AG04450 (cell line): ENCODE data around the genes EIF2A and P2RY13.

DNA sequence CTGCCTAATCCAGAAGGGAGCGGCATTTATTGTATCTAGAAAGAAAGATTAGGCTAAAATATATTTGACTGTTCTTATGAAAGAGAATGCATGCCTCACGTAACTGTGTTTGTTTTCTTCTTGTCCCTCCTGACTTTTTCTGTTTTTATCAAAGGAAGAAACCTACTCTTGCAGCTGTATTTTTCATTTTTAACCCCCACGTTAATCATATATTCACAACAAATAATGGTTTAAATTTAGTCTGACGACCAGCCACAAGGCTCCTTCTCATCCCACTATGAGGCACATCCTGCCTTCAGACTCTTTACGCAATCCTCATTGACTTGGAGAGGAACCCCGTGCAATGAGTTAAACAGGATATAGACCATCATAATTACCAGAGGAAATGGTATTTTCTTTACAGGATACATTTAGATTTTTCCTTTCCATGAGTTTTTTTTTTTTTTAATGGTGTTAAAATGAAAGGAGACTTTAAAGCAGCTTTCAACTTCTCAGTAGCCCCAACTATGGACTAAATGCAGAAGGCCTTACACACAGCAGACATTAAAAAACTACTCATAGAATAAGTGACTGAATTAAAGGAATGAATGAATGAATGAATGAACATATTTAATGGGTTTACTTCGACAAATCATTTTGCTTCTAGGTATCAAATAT, 68.5 kb downstream of the WWTR1 start:
- CAGE, long polyA plus RNA, result no peak
- RRBS, result no CpG with 5 or more reads among the region's 7 CpGs

GRCh38 chr3:149659178-149659588, 1.4 kb upstream of the WWTR1 start:
- CAGE, long polyA plus RNA, result no peak
- RRBS, result no CpG with 5 or more reads among the region's 13 CpGs

DNA sequence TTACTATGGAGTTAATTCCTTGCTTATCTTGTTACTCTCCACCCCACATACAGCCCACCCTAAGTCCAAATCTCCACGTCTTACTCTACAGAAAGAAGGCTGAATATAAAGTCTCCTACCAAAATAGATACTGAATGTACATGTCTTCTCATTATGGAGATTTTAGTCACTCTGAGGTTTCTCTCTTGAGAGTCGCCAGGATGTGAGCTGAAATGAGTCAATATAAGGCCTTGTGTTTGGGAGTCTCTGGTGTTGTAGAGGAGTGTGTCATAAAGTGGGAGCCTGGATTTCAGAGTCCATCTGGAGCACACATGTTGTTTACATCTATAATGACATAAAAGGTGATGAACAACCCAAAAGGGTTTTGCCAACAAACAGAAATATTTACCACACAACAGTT, 45.2 kb upstream of the WWTR1 start:
- CAGE, long polyA plus RNA, result no peak
- RRBS, result no CpG with 5 or more reads among the region's 2 CpGs

DNA sequence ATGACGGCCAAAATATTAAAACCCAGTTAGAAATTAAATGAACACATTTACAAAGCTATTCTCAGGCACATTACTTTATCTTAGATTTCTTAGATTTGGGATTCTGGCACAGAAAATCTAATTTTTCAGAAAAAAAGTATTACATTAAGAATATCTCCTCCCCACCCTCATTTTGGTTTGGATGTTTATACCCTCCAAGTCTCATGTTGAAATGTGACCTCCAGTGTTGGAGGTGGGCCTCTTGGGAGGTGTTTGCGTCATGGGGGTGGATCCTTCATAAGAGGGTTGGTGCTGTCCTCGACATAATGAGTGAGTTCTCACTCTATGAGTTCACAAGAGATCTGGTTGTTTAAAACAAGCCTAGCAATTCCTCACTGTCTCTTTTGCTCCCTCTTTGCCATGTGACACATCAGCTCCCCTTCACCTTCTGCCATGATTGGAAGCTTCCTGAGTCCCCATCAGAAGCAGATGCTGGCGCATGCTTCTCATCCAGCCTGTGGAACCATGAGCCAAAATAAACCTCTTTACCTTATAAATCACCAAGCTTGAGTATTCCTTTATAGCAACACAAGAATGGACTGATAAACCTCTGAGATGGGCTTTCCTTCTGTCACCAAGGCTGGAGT, 45.7 kb upstream of the WWTR1 start:
- CAGE, long polyA plus RNA, result no peak
- RRBS, result no CpG with 5 or more reads among the region's 4 CpGs

- CAGE, long polyA plus RNA, result no peak
- RRBS, result no CpG with 5 or more reads among the region's 4 CpGs
Measured at GRCh38 chr3:149816768-149817551, 3.9 kb downstream of the RNF13 start.

GRCh38 chr3:149968703-149969685, 1.7 kb downstream of the PFN2 start:
- CAGE, long polyA plus RNA, result no peak
- RRBS, result no CpG with 5 or more reads among the region's 16 CpGs

- CAGE, long polyA plus RNA, result no peak
- RRBS, result 2% methylated on average over 23 of the region's 69 CpGs
Measured at GRCh38 chr3:149969941-149970681, 584 bp downstream of the PFN2 start.

DNA sequence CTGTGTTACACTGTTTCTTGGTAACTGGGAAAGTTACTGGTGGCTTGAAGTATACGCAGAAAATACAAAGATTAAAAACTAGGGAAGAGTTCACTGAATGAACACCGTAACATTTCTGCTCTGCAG, 1.1 kb upstream of the PFN2 start:
- CAGE, long polyA plus RNA, result no peak
- RRBS, result no CpG with 5 or more reads among the region's 2 CpGs

DNA sequence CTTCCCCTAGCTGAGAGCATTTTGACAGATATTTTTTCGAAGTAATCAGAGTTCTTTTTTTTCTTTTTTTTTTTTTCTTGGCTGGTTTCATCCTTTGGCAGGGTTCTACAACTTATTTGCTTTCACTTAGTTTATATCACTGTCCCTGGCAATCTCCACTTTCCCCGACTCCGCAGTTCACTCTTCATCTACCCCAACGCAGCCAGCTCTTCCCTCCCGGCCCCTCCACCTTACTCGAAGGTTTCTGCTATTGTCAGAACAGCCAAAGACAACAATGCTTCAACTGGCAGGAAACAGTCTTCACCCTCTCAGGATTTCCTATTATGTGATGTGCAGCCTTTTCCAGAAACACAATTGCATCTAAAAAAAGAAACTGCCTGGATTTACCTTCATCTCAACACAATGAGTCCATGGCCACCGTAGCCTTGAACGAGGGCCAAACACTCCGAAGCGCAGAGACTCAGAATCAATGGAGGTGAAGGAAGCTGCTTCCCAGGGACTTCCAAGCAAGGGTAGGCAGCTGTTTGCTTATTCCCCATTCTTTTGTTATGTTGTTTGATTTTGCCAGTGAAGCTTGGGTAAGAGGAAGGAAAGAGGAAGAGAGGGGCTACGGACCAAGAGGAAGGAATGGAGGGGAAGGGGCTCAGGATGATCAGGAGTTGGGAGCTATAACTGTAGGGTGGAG, 182.1 kb upstream of the TSC22D2 start:
- CAGE, long polyA plus RNA, result no peak
- RRBS, result no CpG with 5 or more reads among the region's 11 CpGs

DNA sequence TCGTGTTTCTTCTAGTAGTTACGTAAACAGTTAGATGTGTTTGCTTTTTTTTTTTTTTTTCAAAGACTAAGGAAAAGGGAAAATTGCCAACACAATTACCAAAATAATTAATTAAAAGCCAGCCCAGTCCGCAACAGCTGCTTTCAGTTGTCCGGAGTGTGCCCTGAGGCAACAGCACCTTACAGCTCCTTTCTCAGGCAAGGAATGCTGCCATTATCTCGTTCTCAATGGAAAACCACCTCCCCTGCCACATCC, 129.2 kb upstream of the TSC22D2 start:
- CAGE, long polyA plus RNA, result no peak
- RRBS, result no CpG with 5 or more reads among the region's 5 CpGs

GRCh38 chr3:150330933-150331389, 77.1 kb upstream of the TSC22D2 start:
- CAGE, long polyA plus RNA, result no peak
- RRBS, result no CpG with 5 or more reads among the region's 2 CpGs

DNA sequence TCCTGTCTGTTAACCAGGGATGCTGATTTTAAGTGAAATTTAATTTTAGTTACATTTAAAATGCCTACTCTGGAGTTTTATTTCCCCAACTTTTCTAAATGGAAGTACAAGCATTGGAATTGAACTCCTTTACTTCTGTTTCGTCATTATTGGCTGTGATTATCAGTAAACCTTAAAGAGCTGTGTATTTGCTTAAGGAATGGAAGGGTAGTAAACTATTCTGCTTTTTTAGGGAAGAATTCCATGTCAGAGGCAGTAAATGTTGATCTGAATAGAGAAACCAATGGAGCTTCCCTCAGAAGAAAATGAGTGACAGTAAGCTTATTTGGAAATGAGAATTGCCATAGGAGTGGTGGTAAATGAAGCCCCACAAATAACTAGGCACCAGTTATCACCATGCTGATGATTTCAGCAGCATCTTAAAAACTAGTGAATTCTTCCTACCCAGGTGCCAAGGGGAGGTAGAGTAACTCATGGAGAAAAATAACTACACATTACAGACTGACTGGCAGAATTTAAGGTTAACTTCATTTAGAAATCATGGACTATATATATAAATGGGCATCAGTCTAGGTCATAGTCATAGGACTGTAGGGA, 20.9 kb downstream of the TSC22D2 start:
- CAGE, long polyA plus RNA, result no peak
- RRBS, result no CpG with 5 or more reads among the region's 1 CpG

GRCh38 chr3:150546577-150546858, at the start of gene EIF2A:
TSS of gene EIF2A (plus strand) at chr3:150546787.
- CAGE, long polyA plus RNA, result start-site peak on the plus strand at chr3:150546766-150546805, 399 and 293 reads in 2 replicates
- RRBS, result 0% methylated on average over 5 of the region's 28 CpGs

DNA sequence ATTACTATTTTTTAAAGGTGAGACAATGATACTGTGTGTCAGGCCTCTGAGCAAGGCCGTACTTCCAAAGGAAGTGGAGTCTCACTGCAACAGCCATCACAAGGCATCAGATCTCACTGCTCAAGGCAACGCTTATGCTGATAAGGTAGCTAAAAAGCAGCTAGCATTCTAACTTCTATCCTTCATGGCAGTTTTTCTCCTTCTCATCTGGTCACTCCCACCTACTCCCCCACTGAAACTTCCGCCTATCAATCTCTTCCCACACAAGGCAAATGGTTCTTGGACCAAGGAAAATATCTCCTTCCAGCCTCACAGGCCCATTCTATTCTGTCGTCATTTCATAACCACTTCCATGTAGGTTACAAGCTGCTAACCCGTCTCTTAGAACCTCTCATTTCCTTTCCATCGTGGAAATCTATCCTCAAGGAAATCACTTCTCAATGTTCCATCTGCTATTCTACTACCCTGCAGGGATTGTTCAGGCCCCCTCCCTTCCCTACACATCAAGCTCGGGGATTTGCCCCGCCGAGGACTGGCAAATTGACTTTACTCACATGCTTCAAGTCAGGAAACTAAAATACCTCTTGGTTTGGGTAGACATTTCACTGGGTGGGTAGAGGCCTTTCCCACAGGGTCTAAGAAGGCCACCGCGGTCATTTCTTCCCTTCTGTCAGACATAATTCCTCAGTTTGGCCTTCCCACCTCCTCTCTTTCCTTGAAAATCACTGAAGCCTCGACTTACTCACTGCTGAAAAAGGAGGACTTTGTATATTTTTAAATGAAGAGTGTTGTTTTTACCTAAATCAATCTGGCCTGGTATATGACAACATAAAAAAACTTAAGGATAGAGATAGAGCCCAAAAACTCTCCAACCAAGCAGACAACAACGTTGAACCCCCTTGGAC, 2.1 kb upstream of the SELENOT start:
- CAGE, long polyA plus RNA, result no peak
- RRBS, result no CpG with 5 or more reads among the region's 13 CpGs

GRCh38 chr3:150740703-150741358, 22.1 kb downstream of the SIAH2 start:
- CAGE, long polyA plus RNA, result no peak
- RRBS, result no CpG with 5 or more reads among the region's 10 CpGs

DNA sequence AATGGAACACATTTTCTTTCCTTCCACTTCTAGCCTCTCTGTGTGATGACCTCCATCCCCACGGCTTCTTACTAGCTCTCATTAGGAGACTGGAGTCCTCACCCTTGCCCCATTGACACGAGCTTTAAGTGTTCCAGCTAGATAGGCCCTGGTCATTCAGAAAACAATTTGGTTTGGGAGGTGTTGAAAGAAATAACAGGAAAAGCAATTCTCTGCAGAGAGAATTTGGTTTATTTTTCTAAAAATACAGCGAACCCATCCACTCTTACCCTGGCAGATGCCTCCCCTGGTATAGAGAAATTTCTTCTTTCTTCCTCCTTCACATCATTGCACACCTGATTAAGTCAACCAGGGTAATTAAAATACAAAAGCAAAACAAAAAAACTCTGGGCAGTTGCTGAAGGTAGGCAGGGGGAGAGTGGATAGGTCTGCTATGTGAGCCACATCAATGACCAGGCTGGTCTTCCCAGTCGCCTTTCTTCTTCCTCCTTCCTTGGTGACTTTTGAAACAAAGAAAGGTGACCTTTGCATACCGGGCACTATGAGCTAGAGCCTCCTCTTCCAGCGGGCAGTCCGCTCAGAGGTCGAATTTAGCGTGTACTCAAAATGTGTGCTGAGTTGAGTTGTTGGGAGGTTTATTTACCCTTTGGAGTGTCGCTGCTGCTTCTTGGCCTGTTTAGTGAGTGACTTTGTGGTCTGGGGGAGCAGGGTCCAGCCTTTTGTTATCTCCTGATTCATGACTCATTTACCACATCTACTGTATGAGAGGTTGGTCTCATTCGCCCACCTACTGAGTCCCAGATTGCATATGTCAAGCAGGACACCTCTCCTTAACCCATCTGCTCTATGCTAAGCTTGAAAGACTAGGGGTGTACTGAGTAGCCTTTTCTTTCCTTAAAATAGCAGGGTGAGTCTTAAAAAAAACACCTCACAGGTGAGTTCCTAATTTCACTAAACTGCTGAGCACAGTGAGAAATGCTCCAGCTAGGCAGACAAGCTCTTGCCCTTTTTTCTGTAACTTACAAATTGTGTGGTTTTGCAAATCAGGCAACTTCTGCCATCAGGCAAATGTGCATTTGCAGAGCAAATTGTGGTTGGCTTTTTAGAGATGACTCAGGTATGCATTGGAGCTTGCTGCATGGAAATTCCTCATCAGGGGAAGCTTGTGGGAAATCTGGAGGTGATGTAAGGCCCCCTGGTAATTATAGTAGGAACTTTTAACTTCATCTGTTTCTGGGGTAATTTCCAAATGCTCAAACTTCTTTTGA, 3.0 kb upstream of the SIAH2 start:
- CAGE, long polyA plus RNA, result no peak
- RRBS, result no CpG with 5 or more reads among the region's 11 CpGs

GRCh38 chr3:151086500-151087638, 1.4 kb downstream of the MED12L start:
- CAGE, long polyA plus RNA, result no peak
- RRBS, result 3% methylated on average over 36 of the region's 85 CpGs

DNA sequence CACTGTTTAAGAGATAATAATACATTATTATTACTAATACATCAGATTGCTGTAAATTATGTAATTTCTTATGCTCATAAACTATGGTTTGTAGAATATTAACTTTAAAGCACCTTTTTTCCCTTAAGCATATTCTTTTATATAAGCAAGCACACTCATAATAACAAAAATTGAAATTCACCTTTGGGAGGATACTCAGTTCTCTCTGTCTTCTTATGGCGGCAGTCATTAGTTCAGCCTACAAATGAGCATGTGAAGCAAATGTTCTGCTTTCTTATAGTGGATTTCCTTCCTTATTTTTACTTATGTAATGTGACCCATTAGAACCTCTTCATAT, at the start of gene P2RY13:
Gene P2RY13 (minus strand): TSS at position 250 of the 337 bp plus-strand sequence.
- CAGE, long polyA plus RNA, result no peak
- RRBS, result no CpG with 5 or more reads among the region's 1 CpG

DNA sequence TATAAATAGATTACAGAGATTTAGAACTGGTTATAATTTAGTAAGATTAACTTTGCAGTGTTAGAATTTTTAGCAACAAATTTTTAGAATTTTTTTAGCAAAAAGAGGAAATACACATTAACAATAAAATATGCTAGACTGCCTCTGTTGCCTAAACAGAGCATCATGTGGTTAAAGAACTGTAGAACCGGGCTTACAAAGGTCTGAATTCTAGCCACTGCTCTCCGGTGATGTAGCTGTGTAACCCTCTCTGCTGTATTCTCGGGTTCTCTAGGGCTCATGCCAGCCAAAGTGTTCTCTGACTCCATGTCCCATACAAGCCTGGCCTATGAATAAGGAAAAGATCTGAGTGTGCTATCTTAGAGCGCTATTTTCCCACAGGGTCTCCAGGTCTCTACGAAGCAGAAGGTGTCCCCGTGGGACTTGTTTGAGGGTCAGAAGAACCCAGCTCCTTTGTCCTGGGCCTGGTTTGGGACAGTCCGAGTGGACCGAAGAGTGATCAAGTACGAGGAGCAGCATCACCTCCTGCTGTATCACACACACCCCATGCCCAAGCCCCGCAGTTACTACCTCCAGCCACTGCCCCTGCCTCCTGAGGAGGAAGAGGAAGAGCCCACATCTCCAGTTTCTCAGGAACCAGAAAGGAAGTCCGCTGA, 3.0 kb upstream of the P2RY12 start:
- CAGE, long polyA plus RNA, result no peak
- RRBS, result 88% methylated on average over 1 of the region's 11 CpGs

DNA sequence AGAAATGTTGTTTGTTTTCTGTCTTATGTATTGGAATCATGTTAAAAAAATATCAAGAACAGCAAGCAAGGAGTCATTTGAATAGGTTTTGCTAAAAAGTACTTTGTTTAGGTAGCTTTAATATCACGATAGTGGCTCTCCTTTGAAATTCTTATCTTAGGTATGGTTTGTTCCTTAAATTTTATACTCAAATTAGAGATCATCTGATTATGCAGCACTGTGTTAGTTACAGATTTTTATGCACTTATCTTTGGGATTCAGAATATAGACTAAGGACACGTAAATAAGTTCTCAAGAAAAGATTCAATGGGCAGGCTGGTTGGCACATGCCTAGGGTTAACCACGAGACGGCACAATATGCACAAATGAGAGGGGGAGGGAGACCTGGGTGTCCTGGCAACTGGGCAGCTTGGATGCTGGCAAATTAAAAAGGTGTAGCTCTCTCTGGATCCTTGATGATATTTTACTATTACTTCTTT, 568 bp downstream of the AADAC start:
- CAGE, long polyA plus RNA, result no peak
- RRBS, result no CpG with 5 or more reads among the region's 4 CpGs